Smooth muscle cell (in vitro differentiated cells): ENCODE measurements around a stretch of chr13.

- RAMPAGE, long total RNA: no peak
Measured at GRCh38 chr13:22925740-22926855, 254.7 kb upstream of the SGCG start.

DNA sequence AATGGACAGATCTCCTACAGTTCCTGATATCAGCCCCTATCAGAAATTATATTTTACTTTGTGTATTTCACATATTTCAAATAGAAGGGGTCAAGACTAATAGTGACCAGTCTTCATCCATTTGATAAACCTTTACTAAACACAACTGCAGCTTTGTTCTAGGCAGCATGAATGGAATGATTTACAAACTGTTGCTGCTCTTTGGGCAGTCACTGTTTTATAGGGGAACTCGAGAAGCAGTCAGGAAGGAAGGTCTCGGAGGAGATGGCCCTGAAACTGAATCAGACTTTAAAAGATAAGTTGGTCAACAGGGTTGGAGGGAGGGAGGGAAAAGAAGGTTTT, 37.2 kb upstream of the SACS start:
- RAMPAGE, long total RNA: no peak

- RAMPAGE, long total RNA: no peak
Measured at GRCh38 chr13:23505146-23505662, 65.0 kb upstream of the TNFRSF19 start.

GRCh38 chr13:23579032-23580142, 9.2 kb downstream of the TNFRSF19 start:
- RAMPAGE, long total RNA: no peak

- RAMPAGE, long total RNA: no peak
Measured at GRCh38 chr13:23599175-23599906, 29.1 kb downstream of the TNFRSF19 start.

- RAMPAGE, long total RNA: no peak
Measured at GRCh38 chr13:23637593-23638058, 67.4 kb downstream of the TNFRSF19 start.

- RAMPAGE, long total RNA: no peak
Measured at GRCh38 chr13:23749319-23749932, 139.8 kb downstream of the MIPEP start.

DNA sequence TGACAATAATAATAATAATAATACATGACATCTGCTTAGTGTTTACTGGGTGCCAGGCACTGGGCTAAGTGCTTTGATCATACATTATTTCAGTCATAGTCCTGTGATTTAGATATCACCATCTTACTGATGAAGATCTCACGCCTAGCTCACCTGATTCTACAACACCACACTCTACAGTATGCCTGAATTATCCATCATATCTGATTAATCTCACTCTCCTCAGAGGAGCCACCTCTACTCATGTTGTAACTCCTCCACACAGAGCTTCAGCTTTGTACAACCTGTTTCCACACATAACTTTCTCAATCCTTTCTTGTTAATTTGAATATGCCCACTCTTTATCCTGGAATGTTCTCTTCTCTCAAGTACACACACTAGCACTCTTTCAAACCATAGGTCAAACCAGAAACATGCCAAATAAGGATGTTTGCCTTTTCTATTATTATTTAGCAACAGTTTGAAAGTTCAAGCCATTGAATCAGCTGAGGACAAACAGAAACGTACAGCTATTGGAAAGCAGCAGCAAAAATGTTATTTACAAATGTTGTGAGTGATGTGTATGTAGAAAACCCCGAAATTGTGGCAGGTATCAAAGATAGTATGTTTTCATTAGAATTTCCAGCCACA, 110.4 kb downstream of the MIPEP start:
- RAMPAGE, long total RNA: no peak

DNA sequence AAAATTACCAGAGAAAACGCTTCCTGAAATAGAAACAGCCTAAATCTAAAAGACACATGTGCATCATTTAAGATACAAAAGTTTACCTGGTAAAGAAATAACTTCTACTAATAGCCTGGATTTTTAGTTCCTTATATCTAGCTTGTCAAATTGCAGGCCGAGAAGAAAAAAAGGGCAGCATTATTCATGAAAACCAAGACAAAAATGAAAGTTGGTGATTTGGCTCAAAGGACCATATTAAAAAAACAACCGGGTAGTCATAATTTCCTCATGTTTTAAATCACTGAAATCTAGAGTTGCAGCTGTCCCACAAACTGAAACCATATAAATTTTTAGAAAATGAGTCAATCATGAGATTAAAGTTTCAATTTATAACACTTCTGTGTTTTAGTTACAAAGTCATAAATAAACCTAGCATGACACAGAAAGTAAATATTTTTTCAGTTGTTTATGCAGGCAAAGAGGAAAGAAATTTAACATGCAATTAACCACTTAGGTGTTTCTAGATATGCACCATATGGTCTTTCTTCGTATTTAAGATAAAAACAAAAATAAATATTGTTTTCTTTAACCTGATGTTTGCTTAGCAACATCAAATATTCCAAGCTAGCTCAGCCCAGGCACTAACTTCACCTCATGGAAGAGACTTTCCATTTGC, 94.6 kb downstream of the MIPEP start:
- RAMPAGE, long total RNA: no peak

- RAMPAGE, long total RNA: no peak
Measured at GRCh38 chr13:24053343-24054055, 107.0 kb upstream of the SPATA13 start.

DNA sequence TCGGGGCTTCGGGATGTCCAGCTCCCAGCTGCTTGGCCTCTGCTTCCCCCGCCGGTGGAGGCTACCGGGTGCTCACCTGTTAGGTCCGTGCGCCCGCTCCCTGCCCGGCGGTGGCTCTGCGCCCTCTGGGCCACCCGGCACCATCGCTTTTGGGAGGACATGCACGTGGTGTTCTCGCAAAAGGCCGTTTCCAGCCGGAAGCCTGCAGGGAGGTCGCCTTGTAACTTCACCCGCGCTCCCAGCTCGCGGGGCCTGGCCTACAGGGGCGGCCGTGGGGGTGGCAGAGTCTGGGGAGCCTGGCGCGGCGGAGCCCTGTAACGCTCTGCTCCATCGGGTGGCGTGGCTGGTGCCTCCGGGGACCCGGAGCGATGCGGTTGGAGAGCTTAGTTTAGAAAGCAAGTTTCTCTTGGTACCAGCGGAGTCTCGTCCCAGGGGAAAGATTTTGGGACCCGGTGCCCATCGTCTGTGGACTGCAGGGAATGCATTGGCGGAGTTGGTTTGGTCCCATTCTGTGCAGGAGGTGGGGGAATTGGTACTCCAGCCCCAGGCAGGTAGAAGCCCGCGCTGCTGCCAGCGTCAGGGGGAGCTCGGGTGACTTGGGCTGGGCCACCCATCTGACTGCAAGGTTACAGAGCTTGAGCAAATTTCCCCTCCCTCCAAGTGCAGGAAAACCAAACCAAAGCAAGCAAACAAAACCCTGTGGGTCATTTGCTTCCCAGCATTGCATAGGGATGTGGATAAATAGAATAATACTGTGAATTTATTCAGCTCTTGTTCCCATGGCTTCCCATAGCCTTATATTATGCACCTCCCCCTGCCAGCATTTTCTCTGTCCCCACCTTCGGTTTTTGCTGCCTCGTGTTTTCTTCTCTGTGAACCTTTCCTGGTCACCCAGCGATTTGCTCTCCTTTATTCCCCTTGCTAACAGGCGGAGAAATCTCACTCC, 780 bp downstream of the SPATA13 start:
- RAMPAGE, long total RNA: no peak

DNA sequence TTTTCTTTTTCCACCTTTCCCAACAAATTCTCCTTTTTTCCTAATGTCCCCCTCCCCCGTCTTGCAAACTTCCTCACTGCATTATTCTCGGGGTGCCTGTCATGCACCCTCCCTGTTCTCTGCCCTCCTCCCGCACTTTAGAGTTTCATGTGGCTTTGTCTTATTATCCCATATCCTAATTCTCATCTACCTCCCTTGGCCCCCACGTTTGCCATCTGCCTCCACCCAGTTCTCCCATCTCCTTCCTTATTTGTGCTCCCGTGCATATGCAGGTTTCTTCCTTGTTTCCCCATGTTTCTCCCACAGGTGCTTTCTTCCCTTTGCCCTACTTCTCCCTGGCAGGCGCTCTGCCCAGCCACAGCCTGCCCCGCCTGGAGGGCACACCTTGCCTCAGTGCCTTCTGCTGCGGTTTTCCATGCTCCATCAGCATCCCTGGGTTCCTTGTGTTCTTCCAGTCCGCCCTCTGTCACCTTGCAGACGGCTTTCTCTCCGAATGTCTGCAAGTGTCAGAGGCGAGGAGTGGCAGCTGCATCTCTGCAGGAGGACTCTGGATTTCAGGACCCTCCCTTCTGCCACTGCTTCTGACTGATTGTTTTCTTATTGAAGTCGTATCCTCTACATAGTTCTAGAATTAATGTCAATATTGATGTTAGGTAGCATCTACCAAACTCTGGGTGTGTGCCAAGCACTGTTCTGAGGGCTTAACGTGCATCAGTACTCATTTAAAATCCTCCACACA, 1.6 kb downstream of the SPATA13 start:
- RAMPAGE, long total RNA: no peak

DNA sequence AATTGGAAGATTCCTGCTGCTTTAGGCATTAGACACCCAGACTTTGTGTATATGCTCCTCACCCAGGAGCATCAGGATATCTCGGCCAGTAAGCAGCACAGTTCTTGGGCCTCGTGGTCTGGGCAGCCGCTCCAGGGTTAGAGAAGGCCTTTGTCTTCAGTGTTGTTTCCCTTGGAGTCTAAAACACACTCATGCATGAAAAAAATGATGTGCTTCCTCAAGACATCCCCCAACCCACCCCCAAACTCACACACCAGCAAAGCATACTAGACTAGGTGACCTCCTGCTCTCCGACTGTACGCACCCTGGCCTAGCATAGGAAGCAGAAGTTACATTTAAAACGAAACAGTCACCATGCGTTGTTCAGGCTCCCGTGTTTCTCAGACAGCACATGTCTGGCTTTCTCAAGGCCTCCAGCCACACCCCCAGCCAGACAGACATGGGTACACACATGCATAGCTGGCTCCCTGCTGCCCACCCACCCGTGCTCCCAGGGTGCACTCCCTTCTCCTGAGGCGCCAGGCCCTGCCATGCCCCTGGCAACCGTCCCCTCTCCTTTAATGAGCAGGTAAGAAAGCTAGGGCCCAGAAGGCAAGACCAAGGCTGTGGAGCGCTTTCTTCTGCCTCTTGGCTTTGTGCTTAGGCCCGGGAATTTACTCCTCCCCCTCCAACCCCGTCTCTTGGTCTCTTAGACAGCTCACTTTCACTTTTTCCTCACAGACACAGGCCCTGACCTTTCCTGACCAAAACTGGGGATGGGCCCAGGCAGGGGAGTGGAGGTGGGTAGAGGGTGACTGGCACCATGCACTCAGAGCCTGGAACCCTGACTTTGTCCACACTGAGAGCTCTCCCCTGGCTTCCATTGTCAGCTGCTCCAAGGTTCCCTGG, 28.6 kb upstream of the C1QTNF9 start:
- RAMPAGE, long total RNA: no peak

DNA sequence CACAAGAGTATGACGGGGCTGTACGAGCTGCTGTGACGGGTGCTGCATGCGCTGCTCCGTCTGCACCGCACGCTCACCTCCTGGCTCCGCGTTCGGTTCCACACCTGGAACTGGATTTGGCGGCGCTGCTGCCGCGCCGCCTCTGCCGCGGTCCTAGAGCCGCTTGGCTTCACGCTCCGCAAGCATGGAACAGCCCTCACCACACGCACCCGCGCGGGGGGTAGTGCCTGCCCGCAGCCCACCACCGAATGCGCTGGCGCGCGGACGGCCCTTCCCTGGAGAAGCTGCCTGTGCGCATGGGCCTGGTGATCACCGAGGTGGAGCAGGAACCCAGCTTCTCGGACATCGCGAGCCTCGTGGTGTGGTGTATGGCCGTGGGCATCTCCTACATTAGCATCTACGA, 18.8 kb downstream of the C1QTNF9 start:
- RAMPAGE, long total RNA: no peak

DNA sequence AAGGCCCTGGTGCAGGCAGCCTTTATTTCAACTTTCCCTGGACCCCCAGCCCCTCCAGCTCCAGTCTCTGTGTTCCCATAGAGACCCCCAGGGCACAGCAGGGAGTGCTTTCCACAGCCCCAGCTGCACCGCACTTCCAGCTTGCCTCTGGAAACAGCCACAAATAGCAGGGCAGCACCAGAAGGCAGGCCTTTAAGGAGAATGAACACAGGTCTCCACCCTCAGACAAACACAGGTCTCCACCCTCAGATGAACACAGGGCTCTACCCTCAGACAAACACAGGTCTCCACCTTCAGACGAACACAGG, 51.6 kb downstream of the C1QTNF9 start:
- RAMPAGE, long total RNA: no peak

DNA sequence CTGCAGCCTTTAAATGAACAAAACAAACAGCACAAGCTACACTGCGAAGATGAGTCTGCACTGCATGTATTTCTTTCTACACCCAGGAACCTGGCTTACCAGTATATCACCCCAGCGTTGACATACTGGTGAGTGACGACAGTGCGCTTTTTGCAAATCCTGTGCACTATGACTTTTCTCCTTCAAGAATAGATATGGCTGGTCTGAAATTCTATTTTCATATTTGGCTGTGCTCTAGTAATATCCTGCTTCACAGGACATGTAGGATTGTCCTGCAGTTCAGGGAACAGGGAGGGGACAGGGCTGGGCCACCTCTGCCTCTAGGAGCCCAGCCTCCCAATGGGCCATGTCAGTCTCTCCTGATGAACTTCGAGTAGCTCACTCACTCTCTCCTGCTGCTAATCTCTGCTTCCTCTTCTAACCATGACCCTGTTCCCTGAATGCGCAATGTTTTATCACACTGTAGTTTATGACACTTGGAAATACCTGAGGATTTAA, 9.4 kb downstream of the PARP4 start:
- RAMPAGE, long total RNA: no peak

DNA sequence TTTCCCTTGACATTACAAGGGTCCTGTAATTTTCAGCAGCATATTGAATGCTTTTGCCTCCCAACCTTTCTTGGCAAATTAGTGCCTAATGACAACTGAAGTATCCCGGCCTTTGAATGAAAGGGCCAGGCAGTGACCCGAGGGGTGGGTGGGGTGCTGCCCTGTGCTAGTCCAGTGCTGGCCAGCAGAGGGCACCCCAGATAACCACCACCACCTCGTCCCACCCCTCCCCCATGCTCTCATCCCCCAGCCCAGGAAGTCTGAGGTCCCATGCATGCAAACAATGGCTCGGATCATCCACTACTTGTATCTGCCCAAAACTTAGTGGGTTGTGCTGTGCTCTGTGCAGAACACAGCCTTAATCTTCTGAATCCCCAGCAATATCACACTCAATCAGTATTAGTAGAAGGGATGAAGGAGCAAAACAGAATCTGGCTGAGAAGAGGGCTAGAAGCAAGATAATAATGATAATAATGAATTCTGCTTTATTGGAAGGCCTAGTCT, 3.7 kb downstream of the ATP12A start:
- RAMPAGE, long total RNA: no peak

- RAMPAGE, long total RNA: no peak
Measured at GRCh38 chr13:24685678-24685877, 5.4 kb downstream of the ATP12A start.

GRCh38 chr13:25262258-25262715, 25.0 kb downstream of the MTMR6 start:
- RAMPAGE, long total RNA: no peak

GRCh38 chr13:25323553-25324261, 22.3 kb downstream of the NUP58 start:
- RAMPAGE, long total RNA: no peak